T-cell (primary cell): ENCODE data around the genes H2AC13, H2AC15, OR2B6 and ZNF165.

GRCh38 chr6:26520900-26521436 lies 17.2 kb upstream of the HMGN4 start:
- PRO-cap, 7 experiments = peak in 7 of 7 experiments; most common plus-strand start chr6:26520967 (in 6); most common minus-strand start chr6:26521222 (in 1)

- PRO-cap, 7 experiments = no peak in any of the 7 experiments
Observed at GRCh38 chr6:26538973-26539453, 847 bp downstream of the HMGN4 start.

DNA sequence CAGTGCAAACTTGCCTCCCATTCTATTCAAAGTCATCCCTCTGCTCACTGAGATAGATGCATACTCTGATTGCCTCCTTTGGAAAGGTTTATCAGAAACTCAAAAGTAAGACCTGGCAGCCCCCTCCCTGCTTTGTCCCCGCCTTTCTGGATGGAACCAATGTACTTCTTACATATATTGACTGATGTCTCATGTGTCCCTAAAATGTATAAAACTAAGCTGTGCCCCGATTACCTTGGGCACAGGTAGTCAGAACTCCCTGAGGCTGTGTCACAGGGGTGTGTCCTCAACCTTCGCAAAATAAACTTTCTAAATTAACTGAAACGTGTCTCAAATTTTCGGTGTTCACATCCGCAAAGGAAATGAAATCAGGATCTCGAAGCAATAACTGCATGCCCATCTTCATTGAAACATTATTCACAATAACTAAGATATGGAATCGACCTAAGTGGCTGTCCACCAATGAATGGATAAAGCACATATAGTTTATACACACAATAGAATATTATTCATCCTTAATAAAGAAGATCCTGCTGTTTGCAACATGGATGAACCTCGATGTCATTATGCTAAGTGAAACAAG lies 114.1 kb downstream of the H2BC11 start:
- PRO-cap, 7 experiments = no peak in any of the 7 experiments

- PRO-cap, 7 experiments = peak in 1 of 7 experiments; most common plus-strand start chr6:27097304 (in 1)
Observed at GRCh38 chr6:27096922-27097764, 35.5 kb downstream of the H2BC11 start.

DNA sequence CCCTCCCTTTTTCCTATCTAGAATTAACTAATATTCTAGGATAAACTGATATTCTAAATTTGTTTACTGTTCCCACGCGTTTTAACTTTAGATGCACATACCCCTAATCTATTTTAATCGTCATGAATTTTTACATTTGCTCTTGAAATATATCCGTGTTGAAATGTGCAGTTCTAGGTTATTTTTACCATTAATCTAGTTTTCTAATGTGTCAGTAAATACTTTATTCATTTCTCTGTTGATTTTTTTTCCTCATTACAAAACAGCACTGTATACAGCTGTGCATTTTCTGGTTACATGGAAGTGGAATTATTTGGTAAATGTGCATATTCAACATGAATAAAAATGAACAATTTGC lies 1.2 kb downstream of the H4C9 start:
- PRO-cap, 7 experiments = no peak in any of the 7 experiments

GRCh38 chr6:27209511-27209987 lies 38.0 kb upstream of the PRSS16 start:
- PRO-cap, 7 experiments = no peak in any of the 7 experiments

DNA sequence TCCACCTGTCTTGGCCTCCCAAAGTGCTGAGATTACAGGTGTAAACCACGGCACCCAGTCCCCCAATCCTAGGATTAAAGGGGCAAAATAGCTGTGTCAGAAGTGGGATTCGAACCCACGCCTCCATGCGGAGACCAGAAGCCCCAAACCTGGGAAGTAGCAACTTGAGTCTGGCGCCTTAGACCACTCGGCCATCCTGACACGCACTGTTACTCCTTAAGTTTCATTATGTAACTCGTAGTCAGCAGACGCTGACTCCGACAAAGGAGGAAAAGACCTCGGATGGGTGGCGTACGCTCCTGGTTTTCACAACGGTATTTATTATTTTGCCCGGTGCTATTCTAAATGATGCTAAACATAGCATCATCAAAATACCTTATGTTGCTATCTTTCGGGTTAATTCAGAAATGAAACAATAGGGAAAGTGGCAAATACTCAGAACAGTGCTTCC lies 129.6 kb upstream of the ZNF184 start:
- PRO-cap, 7 experiments = no peak in any of the 7 experiments

GRCh38 chr6:27604814-27605323 lies 132.0 kb upstream of the ZNF184 start:
- PRO-cap, 7 experiments = no peak in any of the 7 experiments

GRCh38 chr6:27680293-27680709 lies 127.4 kb downstream of the H2BC13 start:
- PRO-cap, 7 experiments = peak in 1 of 7 experiments; most common plus-strand start chr6:27680627 (in 1)

DNA sequence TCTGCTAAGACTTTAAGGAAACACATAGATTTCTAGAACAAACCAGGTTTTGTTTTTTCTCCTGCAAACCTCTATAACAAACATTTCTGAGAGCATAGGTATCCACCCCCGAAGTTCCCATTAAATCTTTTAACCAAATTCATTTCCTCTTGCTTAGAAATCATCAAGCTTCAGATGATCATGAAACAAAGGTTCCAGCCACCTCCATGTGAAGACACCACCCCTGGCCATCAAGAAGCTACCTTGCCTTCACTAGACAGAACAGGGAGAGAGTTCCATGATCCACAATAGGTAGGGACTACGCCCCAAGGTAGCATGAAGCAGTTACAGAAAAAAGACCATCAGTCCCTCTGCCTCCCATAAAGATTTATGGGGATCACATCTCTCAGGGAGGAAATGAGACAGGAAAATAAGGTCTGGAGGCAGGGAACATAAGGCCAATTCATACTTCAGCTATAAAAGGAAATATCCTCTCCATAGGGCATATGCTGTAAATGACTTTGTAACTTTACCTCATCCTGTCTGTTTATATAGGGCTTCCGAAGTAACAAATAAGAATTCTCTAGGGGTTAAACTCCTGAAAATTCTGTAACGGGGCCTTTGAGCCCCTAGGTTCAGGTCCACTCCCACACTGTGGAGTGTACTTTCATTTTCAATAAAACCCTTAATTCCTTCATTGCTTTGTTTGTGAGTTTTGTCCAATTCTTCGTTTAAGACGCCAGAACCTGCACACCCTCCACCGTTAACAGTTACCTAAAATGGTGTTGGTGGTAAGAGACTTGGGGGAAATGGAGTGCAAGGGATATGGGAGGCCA lies 25.0 kb downstream of the H2BC13 start:
- PRO-cap, 7 experiments = no peak in any of the 7 experiments

DNA sequence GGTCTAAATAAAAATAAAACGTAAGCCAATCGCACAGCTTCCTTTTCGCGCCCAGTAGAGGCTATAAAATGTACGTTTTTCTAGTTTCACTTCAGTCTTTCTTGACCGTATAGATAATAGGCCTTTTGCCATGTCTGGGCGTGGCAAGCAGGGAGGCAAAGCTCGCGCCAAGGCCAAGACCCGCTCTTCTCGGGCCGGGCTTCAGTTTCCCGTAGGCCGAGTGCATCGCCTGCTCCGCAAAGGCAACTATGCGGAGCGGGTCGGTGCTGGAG lies at the start of gene H2AC13:
TSS of gene H2AC13 (plus strand) at position 94 of the 272 bp plus-strand sequence.
- PRO-cap, 7 experiments = peak in 7 of 7 experiments; most common plus-strand start position 94 of the sequence (in 7)

- PRO-cap, 7 experiments = no peak in any of the 7 experiments
Observed at GRCh38 chr6:27809583-27809795, 362 bp upstream of the H3C10 start.

GRCh38 chr6:27813213-27813543 lies 1.4 kb downstream of the H2AC14 start:
- PRO-cap, 7 experiments = no peak in any of the 7 experiments

- PRO-cap, 7 experiments = no peak in any of the 7 experiments
Observed at GRCh38 chr6:27825793-27826605, 2.1 kb downstream of the H4C11 start.

- PRO-cap, 7 experiments = no peak in any of the 7 experiments
Observed at GRCh38 chr6:27829421-27829846, 1.9 kb downstream of the H4C12 start.

DNA sequence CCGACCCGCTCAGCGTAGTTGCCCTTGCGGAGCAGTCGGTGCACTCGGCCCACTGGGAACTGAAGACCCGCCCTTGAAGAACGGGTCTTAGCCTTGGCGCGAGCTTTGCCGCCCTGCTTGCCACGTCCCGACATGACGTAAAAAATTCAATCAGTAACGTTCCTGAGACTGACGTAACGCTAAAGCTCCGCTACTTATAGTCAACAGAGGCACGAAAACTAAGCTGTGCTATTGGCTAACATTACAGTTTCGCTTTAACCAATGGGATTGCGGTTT lies at the start of gene H2AC15:
TSS of gene H2AC15 (minus strand) at position 170 of the 276 bp plus-strand sequence.
- PRO-cap, 7 experiments = peak in 7 of 7 experiments; most common minus-strand start position 61 of the sequence (in 7)

GRCh38 chr6:27956943-27958073 lies at the start of gene OR2B6:
Gene OR2B6, plus strand, starts transcription at chr6:27957241.
- PRO-cap, 7 experiments = no peak in any of the 7 experiments

GRCh38 chr6:28079761-28080662 lies at the start of gene ZNF165:
Gene ZNF165, plus strand, starts transcription at chr6:28080568.
- PRO-cap, 7 experiments = peak in 7 of 7 experiments; most common plus-strand start chr6:28080232 (in 2); most common minus-strand start chr6:28080119 (in 7)

GRCh38 chr6:28137246-28138061 lies 4.2 kb upstream of the ZKSCAN8 start:
- PRO-cap, 7 experiments = peak in 7 of 7 experiments; most common plus-strand start chr6:28137342 (in 2); most common minus-strand start chr6:28137268 (in 7)

GRCh38 chr6:28355608-28356513 lies 6.1 kb downstream of the ZKSCAN3 start:
- PRO-cap, 7 experiments = no peak in any of the 7 experiments